ENCODE measurements around a stretch of chr11.

DNA sequence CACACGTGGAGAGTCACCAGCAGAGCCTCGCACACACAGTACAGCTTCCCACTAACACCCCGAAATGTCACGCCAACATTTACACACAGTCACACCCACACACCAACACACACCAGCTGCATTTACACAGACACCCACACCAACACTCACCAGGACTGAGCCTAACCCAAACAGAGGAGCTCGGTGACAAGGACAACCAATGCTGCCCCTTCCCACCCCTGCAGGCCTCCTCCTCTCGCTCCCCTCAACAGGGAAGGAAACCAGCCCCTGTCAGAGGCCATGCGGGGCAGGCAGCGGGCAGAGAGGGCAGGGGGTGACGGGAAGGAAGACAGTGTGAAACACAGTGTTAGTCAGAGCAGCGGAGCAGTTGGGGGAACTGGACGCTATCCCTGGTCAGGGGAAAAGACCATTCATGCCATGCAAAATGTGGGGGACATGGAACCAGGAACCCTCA is 47.1 kb downstream of the NRXN2 start:
- PRO-cap: no peak

GRCh38 chr11:64725896-64726824 is 3.2 kb upstream of the NRXN2 start:
- PRO-cap: no peak

GRCh38 chr11:64729676-64730120 is 6.7 kb upstream of the NRXN2 start:
- PRO-cap: no peak

DNA sequence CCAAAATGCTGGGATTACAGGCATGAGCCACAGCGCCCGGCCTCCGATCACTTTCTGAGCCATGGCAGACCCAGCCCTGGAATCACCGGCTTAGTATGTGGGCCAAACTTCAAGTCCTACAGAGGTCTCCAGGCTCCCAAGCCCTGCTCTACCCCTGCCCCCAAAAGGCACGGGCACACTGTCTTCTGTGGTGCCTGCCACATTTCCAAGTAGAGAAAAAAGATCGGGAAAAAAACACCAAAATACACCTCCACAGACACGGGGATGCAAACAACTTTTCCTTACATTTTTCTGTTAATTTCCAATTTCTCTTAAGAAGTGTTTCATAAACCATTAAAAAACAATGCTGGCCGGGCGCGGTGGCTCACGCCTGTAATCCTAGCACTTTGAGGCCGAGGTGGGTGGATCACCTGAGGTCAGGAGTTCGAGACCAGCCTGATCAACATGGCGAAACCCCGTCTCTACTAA is 1.8 kb upstream of the PYGM start:
- PRO-cap: no peak

- PRO-cap: no peak
These were observed 3.6 kb downstream of the SF1 start for GRCh38 chr11:64774881-64775021.

DNA sequence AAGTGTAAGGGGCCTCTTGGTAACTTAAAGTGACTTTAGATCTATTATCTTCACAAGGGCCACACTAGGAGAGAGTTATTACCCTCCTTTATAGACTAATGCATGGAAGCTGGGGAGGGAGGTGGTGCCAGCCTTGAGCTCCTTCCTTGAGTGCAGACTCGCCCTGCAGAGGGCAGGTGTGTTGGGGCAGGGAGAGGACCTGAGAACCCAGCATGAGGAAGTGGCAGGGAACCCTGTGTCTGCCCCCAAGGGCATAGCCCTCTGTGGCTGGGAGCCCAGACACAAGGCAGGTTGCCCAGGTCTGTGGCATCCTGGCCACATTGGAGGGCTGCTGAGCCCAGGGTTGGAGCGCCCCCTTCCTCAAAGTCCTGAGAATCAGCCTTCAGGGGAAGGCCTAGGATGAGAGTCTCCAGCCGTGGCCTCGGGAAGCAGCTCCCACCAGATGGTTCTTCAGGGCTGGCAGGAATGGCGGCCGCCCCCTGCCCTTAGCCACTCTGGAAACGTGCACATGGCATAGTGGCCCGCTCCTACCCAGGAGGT is 4.3 kb upstream of the CDC42BPG start:
- PRO-cap: no peak

GRCh38 chr11:64851514-64852538 is 7.4 kb upstream of the CDC42BPG start:
- PRO-cap: no peak

DNA sequence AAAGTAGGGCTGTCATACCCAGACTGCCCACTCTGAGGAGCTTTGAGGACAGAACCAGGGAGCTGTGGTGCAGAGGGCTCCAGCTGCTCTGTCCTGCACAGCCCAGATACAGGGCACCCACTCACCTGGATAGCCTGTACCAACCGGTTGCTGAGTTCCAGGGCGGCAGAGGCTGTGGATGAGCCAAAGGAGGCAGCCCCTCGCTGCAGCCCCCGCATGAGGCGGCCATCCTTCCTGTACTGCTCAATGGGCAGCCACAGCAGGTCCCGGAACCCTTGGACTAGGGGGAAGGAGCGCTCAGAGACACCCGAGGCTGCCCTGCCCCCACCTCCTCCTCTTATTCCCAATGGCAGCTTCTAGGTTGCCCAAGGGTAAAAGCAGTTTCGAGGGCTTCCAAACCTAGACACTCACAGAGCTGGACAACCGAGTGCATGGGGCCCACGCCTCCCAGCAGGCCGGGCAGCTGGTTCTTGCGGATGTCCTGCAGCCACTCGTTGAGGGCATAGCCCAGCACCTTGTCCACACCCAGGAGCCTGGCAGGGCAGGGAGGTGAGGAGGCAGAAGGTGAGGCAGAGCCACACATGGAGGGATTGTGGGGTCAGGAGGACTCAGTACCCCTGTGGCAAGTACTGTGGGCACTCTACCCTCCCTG is 18.0 kb upstream of the EHD1 start:
- PRO-cap: no peak

DNA sequence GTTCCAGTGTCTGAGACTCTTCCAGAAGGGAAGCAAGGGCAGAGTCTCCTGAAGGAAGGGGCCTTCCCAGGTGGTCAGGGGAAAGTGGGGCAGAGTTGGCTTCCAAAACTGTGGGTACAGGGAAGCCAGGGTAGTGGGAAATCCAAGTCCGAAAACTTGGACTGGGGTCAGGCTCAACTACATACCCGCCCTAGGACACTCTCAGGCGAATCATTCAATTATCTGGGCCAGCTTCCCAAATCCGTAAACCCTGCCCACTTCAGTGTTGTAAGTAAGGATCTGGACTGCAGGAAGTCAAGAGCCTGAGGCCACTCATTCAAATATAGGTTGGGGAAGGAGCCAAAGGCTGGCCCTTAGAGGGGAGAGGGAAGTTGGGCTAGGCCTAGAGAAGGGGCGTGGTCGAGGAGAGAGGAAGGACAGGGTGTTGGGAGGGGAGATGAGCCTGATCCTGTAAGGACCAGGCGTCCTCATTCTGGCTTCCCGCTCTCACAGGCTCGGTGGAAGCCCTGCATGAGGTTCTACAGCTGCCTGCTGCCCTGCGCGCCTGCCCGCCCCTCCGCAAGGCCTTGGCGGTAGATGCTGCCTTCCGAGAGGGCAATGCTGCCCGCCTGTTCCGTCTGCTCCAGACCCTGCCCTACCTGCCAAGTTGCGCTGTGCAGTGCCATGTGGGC is 2.9 kb downstream of the SAC3D1 start:
- PRO-cap: no peak

DNA sequence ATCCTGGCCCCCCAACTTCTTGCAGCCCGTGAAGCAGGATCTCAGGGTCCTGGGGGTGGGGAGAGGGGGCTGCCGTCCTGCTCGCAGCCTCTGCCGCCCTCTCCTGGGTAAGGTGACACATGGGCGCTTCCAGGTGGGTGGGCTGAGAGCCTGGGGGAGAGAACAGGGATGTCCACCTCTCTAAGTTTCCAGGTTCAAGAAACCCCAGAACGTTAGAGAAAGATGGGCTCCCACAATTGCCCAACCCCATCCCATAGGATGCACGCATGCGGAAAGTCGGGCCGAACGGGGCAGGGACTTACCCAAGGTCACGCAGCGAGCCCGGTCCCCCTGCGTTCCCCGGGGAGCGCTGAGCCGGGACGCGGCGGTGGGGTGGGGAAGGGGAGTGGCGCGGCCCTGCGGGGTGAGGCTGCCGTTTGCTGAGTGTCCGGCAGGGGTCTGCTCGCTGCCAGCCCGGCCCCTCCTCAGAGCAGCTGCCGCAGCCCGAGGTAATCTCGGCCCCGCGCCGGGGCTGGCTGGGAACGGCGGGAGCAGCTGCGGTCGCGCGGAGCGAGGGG is 727 bp upstream of the CAPN1 start:
- PRO-cap: no peak

DNA sequence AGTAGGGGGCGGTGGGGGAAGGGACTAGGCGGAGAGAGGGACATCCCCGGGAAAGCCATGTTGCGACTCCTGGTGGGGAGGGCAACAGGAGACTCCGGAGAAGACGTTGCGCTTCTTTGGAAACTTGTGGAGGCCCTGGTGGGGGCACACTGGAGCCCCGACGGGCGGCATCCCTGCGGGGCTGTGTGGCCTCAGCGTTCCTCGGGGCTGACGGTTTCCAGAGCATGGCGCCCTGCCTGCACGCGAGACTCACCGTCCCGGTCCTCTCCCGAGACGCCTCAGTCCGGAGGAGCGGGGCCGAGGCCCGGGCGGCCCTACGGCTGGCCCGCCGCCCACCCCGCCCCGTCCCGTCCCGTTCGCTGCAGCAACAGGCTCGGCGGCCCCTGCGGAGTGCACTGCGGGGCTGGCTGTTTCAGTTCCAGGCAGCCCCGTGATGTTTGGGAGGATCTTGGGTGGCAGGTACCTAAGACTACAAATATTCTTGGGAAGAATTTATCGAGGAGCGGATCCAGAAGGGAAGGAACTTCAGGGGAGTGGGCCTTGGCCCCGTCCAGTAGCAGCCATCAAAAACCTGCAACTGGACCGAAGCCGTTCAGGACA is 421 bp downstream of the DPF2 start:
- PRO-cap: no peak

DNA sequence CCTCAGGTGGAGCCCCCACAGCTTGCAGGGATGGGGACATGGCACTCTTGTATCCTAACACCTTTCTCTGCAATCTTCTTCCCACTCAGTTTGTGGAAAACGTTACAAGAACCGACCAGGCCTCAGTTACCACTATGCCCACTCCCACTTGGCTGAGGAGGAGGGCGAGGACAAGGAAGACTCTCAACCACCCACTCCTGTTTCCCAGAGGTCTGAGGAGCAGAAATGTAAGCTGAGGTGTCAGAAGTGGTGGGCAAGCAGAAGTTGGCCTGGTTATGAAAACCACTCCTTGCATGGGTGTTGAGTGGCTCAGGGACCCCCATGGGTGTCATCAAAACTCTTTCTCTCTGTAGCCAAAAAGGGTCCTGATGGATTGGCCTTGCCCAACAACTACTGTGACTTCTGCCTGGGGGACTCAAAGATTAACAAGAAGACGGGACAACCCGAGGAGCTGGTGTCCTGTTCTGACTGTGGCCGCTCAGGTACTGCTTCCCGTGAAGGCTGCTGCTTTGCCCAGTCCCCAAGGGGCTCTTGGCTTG is 8.9 kb upstream of the TIGD3 start:
- PRO-cap: no peak

DNA sequence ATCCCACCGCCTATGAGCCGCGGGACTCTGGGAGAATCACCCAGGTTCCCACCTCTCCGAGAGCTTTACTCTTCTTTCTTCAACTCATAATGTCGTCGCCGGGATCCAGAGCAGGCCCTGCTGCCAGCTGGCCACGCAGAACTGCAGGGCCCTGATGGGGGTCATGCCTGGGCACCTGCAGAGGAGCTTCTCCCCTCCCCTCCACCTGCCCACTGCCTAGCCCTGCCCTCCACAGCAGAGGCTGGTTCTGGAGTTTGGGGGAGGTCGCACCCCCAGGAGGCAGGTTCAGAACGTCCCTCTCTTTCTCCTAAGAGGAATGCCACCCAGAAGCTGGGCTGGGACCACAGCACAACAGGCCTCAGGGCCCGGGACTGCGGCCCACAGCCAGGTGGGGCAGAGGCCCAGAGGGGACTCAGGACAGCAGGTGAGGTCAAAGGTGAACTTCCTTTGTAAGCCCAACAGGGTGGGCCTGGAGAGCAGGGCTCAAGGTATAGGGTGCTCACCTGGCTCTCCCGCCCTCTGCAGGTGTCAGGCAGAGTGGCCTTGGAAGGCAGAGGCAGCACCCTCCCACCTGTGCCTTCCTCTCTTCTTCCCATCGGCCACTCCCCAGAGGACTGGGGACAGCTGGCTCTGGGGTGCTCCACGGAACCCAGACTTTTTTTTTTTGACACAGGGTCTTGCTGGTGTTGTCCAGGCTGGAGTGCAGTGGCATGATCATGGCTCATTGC is 1.8 kb downstream of the SLC25A45 start:
- PRO-cap: no peak

DNA sequence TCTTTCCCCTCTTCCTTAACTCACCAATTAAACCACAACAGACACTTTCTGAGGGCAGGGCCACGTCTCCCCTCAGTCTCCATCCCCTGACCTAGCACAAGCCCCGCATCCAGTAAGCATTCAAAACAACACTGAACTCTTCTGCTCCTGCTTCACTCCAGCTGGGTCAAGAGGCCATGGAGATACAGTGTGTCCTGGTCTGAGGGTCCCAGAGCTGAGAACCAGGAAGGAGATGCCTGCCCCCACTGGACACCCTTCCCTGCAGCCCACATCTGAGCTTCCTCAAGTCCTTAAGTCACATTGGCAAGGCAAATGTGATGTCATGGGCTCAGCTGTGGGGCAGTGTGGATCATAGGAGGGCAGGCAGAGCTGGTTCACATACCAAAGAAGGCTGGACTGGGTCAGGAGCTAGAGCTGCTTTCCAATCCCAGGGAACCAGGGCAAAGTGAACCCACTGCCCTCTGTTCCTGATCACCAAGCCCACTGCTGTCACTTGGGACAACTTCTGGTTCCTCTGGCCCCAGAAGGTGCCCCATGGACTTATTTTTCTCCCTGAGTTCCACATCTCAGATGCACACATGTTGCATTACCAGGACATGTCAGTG is 1.3 kb upstream of the FRMD8 start:
- PRO-cap: unidirectional peak, plus-strand start at position 384 of the sequence

GRCh38 chr11:65411780-65412598 is 25.6 kb downstream of the FRMD8 start:
- PRO-cap: no peak

DNA sequence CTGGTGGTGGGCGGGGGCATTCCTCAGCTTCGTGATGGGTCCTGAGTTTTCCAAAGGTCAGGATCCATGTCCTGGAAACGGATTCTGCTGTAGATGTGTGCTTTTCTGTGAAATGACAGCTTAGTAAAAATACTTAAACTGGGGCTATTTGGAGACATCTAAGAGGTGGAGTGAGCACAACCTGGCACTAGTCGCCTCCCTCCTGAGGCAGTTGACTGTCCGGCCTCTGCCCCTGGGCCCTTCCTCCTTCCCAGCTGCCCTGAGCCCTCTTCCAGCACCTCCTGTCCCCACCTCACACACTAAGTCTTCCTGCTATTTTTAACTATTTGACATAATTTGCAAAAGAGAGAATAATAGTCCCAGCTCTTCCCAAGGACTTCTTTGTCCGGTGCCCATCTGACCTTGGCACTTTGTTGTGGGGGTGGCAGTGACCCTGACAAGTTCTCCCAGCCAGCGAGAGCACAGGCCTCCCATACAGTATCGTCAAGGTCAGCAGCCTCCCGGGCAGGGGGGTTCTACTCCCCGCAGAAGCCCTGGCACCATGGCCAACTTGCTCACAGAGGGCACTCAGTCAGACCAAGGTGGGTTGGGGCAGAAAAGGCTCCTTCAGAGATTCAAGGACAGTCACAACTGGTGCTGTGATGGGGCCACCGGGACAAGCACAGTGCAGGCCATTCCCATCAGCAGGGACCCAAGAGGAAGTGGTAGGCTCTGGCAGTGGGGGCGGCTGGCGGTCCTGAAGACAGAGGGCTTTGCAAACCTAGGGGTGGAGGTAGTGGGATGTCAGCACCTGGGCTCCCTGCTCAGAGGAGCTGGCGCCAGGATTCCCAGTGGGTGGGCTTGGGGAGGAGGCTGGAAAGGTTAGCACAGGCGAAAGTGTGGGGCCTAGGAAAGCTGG is 30.6 kb downstream of the FRMD8 start:
- PRO-cap: no peak

GRCh38 chr11:65418406-65419479 is 32.3 kb downstream of the FRMD8 start:
- PRO-cap: bidirectional peak, plus-strand start at chr11:65418434, minus-strand start at chr11:65418302; bidirectional peak, plus-strand start at chr11:65418954, minus-strand start at chr11:65418870

- PRO-cap: no peak
These were observed 37.0 kb downstream of the FRMD8 start for GRCh38 chr11:65423522-65423667.

DNA sequence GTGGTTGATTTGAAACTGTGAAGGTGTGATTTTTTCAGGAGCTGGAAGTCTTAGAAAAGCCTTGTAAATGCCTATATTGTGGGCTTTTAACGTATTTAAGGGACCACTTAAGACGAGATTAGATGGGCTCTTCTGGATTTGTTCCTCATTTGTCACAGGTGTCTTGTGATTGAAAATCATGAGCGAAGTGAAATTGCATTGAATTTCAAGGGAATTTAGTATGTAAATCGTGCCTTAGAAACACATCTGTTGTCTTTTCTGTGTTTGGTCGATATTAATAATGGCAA is 39.0 kb downstream of the FRMD8 start:
- PRO-cap: no peak

- PRO-cap: no peak
These were observed 60.0 kb downstream of the FRMD8 start for GRCh38 chr11:65446195-65447148.

Data from pulmonary artery (tissue), 1 donor.